Metastatic Breast Carcinoma in the Brain (tissue), 10 donors: ENCODE data around the genes TARM1, MBOAT7, RPS9, LILRA4, LILRA1, LILRB1 and EPS8L1.

GRCh38 chr19:54081145-54081379, at the start of gene TARM1:
Gene TARM1, minus strand, starts transcription at chr19:54081365.
- PRO-cap, 10 experiments = no peak in any of the 10 experiments

- PRO-cap, 10 experiments = peak in 3 of 10 experiments; most common plus-strand start chr19:54096158 (in 3)
Measured at GRCh38 chr19:54095483-54096498, 4.8 kb downstream of the OSCAR start.

GRCh38 chr19:54107986-54108431, 5.4 kb downstream of the NDUFA3 start:
- PRO-cap, 10 experiments = no peak in any of the 10 experiments

DNA sequence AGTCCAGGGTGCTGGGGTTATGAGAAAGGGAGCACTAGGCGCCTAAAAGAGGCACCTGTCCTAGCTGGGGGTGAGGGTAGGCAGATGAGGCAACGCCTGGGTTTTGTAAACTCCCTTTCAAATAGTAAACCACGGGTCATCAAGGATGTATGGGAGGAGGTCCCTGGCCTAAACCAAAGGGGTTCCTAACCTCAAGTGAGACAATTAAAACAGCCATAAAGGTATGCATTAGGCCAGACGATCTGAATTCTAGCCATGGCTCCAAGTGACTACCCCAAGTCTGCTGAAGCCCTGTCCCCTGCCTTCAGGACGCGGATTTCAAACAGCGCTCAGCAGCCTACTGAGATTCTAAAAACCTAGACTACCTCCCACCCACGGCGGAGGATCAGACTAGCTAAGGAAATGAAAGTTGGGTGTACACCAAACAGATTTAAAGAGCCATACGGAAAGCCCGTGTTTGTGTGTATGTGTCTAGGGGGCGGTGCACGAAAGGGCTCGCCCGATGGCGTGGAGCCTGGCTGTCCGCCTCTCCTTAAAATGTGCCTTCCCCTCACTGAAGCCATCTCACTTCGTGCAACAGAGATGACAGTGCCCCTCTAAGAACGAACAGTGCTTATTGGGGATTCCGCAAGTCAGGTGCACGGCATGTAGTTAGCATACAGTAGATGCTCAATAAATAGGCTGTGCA, 831 bp downstream of the LENG1 start:
- PRO-cap, 10 experiments = no peak in any of the 10 experiments

DNA sequence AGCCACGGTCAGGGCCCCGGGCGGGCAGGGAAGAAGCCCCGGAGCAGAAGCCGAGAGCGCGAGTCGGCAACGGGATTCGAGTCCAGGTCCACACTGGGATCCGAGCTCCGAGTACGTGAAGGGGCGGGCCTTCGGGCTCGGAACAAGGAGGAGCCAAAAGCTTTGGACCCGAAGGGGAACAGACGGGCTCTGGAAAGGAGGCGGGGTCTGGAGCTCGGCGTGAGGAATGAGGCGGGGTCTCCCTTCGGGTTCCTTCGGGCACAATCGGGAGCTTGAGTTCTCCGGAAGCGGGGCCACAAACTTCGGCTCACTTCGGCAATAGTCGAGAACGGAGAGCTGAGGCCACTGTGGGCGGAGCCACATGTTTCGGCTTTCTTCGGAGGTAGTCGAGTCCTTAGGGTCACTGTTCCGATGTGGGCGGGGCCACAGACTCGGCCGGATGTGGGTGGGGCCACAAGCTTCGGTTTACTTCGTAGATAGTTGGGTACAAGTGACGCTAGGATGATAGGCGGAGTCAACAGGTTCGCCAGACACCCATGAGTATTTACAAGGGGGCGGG, at the start of gene MBOAT7:
Gene MBOAT7, minus strand, starts transcription at position 95 of the 559 bp plus-strand sequence.
- PRO-cap, 10 experiments = peak in 10 of 10 experiments; most common plus-strand start position 325 of the sequence (in 2); most common minus-strand start position 95 of the sequence (in 7)

DNA sequence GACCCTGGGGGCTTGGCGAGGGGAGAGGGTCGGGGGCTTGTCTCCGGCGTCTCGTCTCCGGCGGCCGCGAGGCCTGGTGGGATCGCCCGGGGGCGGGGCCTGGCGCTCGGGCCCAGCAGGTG, 148 bp upstream of the TSEN34 start:
- PRO-cap, 10 experiments = peak in 10 of 10 experiments; most common minus-strand start position 75 of the sequence (in 10)

- PRO-cap, 10 experiments = no peak in any of the 10 experiments
Measured at GRCh38 chr19:54196608-54197164, 4.0 kb upstream of the RPS9 start.

- PRO-cap, 10 experiments = peak in 10 of 10 experiments; most common plus-strand start chr19:54200858 (in 10); most common minus-strand start chr19:54200747 (in 7)
Measured at GRCh38 chr19:54200573-54201379, at the start of gene RPS9. Gene RPS9, plus strand, starts transcription at chr19:54200858.

DNA sequence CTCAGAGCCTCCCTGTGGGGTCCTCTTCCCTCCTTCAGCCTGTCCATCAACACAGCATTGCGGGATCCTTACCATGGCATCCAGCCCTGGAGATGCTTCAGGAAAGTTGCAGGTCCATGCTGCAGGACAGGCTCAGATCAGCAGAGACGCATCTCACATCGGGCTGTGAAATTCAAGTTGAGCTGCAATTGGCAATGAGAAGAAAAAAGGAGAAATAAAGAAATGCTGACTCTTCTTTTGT, 9.5 kb downstream of the LILRB2 start:
- PRO-cap, 10 experiments = no peak in any of the 10 experiments

GRCh38 chr19:54304888-54305727, 7.9 kb downstream of the LILRA5 start:
- PRO-cap, 10 experiments = no peak in any of the 10 experiments

- PRO-cap, 10 experiments = peak in 3 of 10 experiments; most common plus-strand start chr19:54339268 (in 1); most common minus-strand start chr19:54339119 (in 3)
Measured at GRCh38 chr19:54338855-54339440, at the start of gene LILRA4. Gene LILRA4, minus strand, starts transcription at chr19:54339162.

DNA sequence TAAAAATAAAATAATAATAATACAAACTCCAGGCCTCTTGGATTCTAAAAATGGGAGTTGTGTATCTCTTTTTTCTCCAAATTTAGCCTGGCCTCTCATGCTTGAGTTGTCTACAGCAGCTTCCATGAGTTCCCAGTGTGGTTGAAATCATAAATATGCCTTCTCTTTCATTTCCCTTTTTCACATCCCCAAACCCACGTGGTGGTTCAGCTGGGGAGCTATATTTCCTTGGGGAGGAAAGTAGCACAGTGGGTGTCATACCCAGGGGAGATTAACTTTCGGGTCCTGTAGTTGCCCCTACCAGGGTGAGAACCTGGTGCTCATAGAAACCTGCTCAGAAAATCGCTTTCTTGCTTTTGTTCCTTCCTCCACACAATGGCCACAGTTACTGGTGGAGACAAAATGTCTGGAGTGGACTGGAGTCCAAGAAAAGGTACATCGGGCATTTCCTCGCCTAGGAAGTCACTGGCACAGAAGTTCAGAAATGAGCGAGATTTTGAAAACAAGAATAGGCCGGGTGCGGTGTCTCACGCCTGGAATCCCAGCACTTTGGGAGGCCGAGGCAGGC, 7.0 kb upstream of the LILRA4 start:
- PRO-cap, 10 experiments = no peak in any of the 10 experiments

GRCh38 chr19:54368806-54369458, 4.2 kb upstream of the LAIR1 start:
- PRO-cap, 10 experiments = no peak in any of the 10 experiments

- PRO-cap, 10 experiments = no peak in any of the 10 experiments
Measured at GRCh38 chr19:54572695-54573360, 762 bp upstream of the LILRA2 start.

DNA sequence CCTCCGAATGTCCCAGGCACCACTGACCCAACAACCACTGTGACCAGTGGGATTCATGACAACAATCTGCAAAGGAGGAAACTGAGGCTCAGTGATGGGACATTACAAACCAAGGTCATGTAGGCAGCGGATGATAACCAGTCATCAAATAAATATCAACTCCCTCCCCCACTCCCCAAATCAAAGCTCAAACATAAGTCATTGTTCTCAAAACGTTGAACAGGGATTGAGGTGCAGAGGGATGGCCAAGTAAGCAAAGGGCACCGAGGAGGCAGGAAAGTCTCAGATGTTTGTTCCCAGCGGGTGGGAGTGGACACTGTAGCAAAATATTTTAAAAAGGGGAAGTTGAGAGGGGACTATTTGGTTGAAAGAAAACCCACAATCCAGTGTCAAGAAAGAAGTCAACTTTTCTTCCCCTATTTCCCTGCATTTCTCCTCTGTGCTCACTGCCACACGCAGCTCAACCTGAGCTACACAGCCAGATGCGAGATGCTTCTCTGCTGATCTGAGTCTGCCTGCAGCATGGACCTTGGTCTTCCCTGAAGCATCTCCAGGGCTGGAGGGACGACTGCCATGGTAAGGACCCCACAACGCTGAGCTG, at the start of gene LILRA1:
Gene LILRA1, plus strand, starts transcription at position 427 of the 601 bp plus-strand sequence.
- PRO-cap, 10 experiments = no peak in any of the 10 experiments

GRCh38 chr19:54630104-54631068, at the start of gene LILRB1:
Gene LILRB1, plus strand, starts transcription at chr19:54630484.
- PRO-cap, 10 experiments = peak in 2 of 10 experiments; most common plus-strand start chr19:54630484 (in 2)

DNA sequence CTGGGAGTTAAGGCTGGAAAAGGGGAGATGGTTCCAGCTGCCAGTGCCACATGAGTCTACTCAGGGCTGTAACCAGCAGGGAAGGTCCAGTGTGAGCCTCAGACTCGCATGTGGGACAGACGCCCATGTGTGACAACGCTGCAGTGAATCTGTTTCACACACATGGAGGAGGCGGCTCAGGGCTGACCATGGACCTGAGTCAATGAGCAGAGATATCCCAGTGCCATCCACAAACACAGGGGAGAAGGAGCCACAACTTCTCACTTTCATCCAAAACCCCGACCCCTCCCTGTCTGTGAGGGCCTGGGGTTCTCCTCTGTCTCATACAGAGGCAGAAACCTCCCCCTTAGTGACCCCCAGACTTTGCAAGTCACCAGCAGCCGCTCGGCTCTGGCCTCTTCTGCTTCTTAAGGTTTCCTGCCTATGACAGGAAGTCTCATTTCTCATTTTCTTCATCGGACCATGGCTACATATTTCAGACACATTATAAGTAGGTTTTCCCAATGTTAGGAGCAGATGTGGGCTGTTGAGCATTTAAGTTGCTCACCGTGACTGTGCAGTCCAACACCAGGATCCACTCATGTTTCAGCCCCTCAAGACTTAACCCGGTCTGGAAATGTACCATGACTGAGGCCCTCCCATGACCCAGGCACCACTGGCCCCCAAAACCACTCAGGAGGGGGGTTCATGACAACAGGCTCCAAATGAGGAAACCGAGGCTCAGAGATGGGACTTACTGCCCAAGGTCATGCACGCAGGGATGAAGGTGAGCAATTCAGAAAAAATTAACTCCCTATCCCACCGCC, 12.7 kb downstream of the LILRB1 start:
- PRO-cap, 10 experiments = no peak in any of the 10 experiments

GRCh38 chr19:54643584-54644157, 13.4 kb downstream of the LILRB1 start:
- PRO-cap, 10 experiments = no peak in any of the 10 experiments

GRCh38 chr19:54878125-54878905, 4.3 kb downstream of the FCAR start:
- PRO-cap, 10 experiments = no peak in any of the 10 experiments

DNA sequence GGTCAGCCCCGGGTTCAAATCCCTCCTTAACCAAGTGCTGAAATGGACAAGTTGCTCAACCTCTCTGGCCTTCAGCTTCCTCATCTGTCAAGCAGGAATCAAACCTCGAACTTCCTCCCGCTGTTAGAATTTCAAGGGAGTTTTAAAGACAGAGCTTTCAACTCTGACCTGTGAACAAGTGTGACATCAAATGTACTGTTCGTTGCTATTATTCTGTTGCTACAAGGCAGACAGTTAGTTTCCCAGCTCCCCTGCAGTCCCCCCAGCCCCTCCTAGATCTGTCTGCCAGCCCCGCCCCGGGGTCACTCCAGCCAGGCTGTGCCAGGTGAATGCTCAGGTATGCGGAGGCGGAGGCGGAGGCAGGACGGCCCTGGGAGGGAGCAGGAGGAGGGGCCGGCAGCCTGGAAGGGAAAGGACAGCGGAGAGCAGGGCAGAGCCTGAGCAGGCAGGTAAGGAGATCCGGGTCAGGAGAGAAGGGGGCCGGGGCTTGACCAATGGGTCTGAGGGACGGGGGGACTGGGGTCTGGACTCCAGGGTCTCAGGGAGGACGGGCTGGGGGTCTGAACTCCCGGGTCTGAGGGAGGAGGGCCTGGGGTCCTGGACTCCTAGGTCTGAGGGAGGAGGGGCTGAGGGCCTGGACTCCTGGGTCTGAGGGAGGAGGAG, at the start of gene EPS8L1:
Gene EPS8L1, plus strand, starts transcription at position 399 of the 663 bp plus-strand sequence.
- PRO-cap, 10 experiments = peak in 10 of 10 experiments; most common plus-strand start position 399 of the sequence (in 9); most common minus-strand start position 307 of the sequence (in 3)